SK-N-DZ (cell line): ENCODE measurements around the genes TEX36 and ADAM12.

RAMPAGE:
- cytosol, long total RNA, result no peak
- nucleus, long total RNA, result no peak
Observed at GRCh38 chr10:125682982-125683379, at the start of gene TEX36. TSS of gene TEX36 (minus strand) at chr10:125683163.

DNA sequence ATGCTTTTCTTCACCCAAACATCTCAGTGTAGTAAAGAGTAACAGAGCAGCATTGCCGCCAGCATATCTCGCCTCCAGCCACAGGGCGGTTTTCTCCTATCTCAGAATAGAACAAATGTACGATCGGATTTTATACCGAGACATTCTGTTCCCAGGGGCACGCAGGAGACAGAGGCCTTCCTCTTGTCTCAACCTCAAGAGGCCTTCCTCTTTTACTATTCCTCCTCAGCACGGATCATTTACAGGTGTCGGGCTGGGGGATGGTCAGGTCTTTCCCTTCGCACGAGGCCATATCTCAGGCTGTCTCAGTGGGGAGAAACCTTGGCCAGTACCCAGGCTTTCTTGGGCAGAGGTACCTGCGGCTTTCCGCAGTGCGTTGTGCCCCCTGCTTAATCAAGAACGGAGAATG, 44.1 kb downstream of the FANK1 start:
RAMPAGE:
- cytosol, long total RNA, result no peak
- nucleus, long total RNA, result no peak

DNA sequence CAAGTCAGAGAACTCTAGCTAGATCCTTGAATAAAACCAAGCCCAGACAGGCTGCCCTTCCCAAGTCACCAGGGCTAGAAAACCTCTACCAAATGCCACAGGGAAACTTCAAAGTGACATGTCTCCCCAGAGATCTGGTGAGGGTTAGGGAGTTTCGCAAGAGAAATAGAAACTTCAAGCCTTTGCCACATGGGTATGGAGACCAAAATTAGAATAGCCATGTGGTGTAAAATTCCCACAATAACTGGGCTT, 14.4 kb downstream of the ADAM12 start:
RAMPAGE:
- cytosol, long total RNA, result no peak
- nucleus, long total RNA, result no peak

DNA sequence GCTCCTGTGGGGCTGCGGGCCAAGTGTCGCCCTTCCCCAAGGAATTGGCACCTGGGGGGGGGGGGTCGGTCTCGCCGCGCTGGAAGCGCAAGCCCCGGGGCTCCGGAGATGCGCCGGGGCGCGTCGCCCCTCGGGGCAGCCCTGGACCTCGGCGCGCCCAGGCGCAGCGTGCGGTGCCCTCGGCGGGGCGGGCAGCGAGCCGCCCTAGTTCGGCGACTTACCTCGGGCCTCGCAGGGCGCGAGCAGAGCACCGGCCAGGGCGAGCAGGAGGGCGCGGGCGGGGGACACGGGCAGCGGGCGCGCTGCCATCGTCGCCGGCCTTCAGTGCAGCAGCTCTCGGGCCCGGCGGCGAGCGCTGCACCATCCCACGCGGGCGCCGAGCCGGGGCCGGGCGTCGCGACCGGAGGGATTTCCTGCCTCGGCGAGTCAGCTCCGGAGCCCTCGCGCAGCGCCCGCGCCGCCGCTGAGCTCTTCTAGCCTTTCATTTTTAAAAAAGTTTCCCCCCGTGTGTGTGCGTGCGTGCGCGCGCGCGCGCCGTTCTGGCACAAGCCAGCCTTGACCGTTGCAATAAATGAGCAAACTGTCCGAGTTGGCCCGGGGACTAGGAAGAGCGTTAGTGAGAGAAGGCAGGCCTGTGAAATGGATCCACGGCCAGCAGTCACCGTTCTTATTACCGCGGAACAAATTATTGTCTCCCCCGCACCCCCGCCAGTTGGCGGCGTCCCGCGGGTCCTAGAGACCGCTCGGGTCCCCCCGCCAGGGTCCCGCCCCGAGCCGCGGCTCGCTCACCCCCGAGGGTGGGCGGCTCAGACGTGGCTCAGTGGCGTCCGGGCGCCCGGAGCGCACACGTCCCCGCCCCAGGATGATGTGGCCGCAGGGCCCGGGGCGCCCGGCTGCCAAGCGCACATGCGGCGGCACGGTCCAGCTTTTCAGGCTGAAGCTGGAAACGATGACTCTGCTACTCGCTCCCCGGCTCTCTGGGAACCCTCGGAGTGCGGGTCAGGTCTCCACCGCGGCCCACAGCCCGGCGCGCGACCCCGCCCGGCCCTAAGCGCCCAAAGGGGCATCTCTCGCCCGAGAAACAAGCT, at the start of gene ADAM12:
TSS of gene ADAM12 (minus strand) at position 641 of the 1,088 bp plus-strand sequence.
RAMPAGE:
- cytosol, long total RNA, result no peak
- nucleus, long total RNA, result no peak

DNA sequence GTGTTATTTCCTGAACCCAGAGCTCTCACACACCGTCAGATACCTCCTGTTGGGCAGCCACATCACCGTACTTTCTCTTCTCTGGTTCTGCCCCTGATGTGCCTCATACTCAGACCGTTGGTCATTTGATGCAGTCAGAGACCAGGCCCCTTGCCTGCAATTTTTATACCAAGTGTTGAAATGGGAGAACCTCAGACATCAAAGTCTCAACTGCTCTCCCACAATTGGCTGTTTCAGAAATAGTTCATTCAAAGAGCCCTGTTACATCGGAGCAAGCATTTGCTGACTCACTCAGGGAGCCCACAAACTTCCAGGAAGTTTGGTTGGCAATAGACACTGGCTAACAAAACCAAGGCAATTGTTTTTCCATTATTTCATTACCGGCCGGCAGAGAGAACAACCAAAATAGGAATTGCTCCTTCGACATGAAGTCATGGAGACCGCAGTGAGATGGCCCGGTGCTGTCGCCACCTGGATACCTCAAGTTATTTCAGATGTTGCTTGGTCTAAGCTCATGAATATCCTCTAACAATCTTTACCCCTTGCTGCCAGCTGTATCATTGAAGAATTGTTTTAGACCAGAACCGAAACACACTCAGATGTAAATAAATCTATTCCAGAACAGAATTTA, 33.6 kb upstream of the ADAM12 start:
RAMPAGE:
- cytosol, long total RNA, result no peak
- nucleus, long total RNA, result no peak

DNA sequence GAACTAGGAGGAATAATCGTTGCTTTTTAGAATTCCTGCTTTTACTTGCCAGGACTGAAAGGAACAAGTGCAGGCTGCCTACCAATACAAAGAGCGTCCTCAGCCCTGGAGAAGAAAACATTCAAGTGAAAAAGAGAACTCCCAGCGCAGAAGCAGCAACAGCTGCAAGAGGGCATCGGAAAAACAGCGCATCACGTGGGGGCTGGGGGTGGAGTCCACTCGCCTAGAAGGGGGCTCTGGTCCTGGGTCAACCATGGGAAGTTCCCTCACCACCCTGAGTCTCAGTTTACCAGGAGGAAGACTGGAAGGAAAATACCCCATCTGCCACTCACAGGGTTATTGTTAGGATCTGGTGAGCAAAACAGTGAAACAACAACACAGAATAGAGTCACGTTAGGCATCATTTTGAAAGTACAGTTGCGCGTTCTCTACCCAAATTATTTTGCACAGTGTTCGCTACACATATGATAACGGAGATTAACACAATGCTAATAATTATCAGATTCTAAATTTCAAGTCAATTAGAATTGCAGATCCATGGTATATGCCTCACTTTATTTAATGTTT, 512 bp upstream of the C10orf90 start:
RAMPAGE:
- cytosol, long total RNA, result no peak
- nucleus, long total RNA, result no peak

GRCh38 chr10:126904426-126905152, 639 bp upstream of the DOCK1 start:
RAMPAGE:
- cytosol, long total RNA, result no peak
- nucleus, long total RNA, result no peak

DNA sequence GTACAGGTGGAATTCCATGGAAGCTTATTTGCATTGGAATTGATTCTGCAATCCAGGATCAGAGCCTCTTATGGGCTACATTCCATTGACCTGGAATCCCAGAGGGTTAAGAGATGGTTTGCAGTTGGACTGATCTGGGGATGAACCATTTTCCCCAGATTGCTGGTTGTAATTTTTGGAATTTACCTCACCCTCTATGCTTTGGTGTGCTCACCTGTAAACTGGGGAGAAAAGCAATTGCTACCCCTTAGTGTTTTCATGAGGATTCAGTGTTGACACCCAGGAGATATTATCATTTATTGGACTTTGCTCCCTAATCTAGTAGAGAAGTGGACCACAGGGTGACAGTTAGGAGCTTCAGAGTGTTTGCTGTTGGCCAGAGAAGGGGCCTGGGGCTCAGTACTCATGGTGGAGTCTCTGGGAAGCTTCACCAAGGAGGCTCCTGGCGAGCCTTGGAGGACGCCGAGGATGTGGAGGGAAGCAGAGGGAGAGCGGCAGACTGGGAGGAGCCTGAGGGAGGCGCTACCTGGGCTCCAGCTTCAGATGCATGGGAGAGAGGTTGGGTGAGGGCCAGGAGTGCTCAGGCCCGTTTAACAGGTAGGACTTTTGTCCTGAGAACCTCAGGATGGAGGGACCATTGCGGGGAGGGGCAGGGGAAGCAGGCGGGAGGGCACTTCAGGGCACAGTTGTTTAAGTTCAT, 24.0 kb downstream of the DOCK1 start:
RAMPAGE:
- cytosol, long total RNA, result no peak
- nucleus, long total RNA, result no peak

DNA sequence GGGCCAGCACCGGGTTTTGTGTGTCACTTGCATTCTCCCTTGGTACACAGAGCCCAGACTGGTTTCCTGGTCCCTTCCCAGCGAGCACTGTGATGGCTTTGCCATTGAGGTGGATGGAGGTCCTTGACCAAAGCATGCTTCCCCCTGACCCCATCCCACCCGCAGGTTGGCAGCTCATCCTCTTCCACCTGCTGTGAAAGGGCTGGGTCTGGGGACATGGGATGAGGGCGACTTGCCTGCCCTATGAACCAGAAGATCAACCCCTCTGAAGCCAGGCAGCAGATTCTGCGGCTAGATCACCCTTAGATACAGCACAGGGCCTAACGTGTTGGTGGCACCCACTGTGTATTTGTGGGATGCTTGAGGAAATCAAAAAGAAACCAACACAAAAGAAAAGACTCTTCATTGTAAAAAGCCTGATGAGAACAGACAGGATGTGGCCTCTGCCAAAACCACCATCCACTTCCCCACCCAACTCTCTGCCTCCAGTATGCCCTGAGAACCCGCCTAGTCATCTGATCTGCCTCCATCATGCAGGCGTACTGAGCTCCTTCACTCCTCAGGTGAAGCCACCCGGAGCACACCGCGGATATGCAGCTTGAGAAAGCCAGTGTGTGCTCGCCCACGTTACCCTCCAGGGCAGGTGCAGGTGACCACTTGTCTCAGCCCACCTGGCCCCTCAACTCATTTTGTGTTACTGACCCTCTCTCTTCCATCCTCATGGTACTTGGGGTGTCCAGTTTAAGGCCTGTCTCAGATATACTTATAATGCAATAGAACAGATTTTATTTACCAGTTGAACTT, 97.2 kb upstream of the INSYN2A start:
RAMPAGE:
- cytosol, long total RNA, result no peak
- nucleus, long total RNA, result no peak

RAMPAGE:
- cytosol, long total RNA, result no peak
- nucleus, long total RNA, result no peak
Observed at GRCh38 chr10:127392669-127393167, 156.4 kb upstream of the NPS start.

GRCh38 chr10:127907453-127908375, 811 bp downstream of the PTPRE start:
RAMPAGE:
- cytosol, long total RNA, result no peak
- nucleus, long total RNA, result no peak

DNA sequence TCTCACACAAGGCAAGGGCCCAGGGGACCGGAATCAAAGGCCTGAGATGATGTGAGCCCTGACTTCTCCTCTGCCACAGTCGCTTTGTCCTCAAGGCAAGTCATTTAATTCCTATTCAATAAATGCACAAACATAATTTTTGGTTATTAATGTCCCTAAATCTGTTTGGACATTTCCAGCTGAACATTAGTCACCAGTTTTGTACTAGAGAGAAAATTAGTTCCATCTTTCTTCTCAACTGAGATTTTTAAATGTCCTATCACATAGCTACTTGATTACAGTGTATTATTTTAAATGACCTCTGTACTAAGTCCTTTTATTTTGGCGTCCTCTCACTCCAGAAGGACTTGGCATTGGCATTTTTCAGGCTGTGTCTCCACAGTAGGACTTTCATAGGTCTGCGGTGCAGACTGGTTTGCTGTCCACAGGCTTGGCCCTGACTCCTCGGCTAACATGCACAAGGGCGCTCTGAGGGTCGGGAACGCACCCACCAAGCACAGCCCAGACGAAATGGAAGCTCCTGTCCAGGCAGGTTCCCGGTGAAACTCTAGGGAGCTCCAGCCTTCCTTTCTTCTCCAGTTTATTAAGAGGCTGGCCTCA, 6.4 kb downstream of the PTPRE start:
RAMPAGE:
- cytosol, long total RNA, result no peak
- nucleus, long total RNA, result no peak

DNA sequence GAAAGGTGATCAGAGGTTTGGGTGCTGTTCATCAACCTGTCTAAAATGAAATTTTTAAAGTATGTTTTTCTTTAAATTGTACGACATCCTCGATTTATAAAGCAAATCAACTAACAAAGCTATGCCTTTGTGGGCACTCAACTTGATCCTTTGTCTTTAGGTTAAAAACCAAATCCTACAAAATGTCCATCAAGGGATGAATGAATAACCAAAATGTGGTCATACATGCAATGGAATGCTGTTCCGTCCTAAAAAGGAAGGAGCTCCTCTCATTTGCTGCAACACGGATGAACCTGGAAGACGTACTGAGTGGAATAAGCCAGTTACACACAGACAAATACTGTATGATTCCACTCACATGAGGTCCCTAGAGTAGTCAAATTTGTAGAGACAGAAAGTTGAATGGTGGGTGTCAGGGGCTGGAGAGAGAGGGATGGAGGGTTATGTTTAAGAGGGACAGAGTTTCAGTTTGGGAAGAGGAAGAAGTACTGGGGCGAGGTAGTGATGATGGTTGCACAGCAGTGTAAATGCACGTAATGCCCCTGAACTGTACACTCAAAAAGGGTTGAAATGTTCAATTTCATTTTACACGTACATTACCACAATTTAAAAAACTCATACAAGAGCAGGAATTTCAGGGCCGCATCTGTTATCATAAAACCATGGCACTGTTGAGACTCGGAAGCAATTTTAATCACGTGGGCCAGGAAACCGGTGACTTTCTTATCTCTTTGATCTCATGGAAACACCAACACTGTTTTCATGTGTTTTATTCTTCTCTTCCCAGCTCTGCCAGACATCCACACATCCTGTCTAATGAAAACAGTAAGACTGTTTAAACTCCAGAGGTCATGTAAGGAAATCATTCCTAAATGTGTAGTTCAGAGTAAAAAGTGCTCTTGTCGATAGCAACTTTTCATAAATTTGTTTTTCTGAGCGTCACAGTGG, 35.7 kb downstream of the PTPRE start:
RAMPAGE:
- cytosol, long total RNA, result no peak
- nucleus, long total RNA, result no peak

DNA sequence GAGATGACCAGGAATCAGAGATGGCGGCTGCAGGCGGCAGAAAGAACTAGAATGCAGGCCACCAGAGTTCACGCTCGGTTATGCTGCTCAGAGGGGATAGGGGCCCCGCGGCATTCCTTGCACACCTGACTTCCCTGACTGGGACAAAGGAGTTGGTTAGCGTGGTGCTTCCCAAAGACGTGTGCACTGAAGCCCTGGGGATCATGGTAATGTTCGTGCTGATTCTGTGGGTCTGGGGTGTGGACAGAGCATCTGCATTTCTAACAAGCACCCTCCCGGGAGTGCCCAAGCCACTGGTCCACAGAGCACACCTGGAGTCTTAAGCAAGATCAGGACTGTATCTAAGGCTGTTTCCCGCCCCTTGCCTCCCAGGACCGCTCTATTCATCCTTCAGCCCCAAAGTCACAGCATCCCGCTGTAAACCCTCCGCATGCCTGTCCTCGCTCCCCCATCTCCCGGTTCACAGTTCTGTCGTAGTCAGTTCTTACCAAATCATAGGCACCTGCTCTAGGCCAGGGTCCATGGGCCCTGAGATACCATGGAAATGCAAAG, 70.9 kb downstream of the MKI67 start:
RAMPAGE:
- cytosol, long total RNA, result no peak
- nucleus, long total RNA, result no peak

RAMPAGE:
- cytosol, long total RNA, result no peak
- nucleus, long total RNA, result no peak
Observed at GRCh38 chr10:128065483-128066580, 60.4 kb downstream of the MKI67 start.

DNA sequence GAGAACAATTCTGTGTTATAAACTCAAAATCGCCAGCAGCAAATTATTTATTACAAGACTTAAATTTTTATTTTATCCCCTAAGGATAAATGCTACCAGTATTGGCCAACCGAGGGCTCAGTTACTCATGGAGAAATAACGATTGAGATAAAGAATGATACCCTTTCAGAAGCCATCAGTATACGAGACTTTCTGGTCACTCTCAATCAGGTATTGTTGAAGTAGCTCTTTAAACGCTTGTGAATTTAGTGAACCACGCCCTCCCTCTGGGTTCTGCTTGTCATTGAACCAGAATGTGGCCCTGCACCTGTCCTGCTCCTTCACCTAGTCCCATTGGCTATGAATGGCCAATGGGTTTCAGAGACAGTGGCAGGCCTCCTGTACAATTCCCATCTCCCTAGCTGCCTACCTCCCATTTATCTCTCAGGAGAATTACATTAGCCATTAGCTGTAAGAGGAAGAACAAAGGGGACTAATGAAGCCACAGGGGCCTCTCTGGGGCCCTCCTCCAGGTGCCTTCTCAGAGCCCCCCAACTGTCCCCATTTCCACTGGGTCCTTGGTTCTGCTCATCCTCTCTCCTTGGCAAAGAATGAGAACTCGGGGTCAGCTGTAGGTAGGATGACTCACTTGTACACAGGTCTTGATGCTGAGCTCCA, 49.6 kb downstream of the MKI67 start:
RAMPAGE:
- cytosol, long total RNA, result no peak
- nucleus, long total RNA, result no peak

GRCh38 chr10:128077293-128077807, 48.9 kb downstream of the MKI67 start:
RAMPAGE:
- cytosol, long total RNA, result no peak
- nucleus, long total RNA, result no peak

DNA sequence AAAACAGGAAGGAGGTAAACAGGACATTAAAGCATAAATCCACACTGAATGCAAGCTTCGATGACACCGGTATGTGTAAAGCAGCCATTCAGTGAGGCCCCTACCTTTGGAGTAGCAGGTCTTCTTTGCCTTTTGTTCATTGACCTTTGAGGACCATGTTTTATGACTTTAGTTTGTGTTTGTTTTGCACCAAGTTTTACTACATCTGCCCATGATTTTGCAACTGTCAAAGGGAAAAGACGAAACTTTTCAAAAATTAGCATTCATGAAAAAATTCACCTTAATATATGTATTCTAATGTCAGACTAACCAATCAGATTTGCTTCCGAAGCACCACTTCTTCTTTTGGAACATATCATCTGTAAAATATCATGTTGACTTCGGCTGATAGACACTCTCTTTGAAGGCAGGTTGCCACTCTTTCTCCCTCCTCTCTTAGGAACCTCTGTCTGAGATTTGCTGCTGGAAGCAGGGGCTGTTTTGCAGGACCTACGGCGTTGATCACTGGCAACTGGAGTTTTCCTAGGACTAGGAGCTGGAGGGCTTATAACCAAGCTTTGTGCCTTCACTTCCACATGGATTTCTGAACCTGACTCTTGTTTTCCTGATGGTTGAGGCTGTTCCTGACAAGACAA, 14.3 kb downstream of the MKI67 start:
RAMPAGE:
- cytosol, long total RNA, result no peak
- nucleus, long total RNA, result no peak

DNA sequence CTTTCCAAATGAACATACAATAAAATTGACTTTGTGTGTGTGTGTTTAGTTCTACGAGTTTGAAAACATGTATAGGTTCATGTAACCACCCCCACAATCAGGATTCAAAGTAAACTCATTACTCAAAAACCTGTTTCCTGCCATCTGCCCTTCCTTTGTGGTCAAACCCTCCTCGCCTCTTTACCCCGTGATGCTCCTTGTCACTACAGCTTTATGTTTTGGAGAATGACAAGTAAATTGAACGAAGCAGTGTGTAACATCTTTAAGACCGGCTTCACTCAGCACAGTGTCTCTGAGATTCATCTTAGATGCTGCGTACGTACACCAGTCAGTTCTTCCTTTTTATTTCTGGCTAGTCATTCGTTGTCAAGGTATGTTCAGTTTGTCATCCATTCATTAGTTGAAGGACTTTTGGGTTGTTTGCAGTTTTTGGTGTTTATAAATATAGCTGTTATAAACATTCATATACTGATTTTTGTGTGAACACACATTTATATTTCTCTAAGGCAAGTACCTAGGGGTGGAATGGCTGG, 54.7 kb upstream of the MKI67 start:
RAMPAGE:
- cytosol, long total RNA, result no peak
- nucleus, long total RNA, result no peak

RAMPAGE:
- cytosol, long total RNA, result no peak
- nucleus, long total RNA, result no peak
Observed at GRCh38 chr10:128926606-128927133, 540.4 kb upstream of the MGMT start.